Renal cortical epithelial cell (primary cell): ENCODE measurements around a stretch of chr6.

- RRBS: 0% methylated on average over 7 of the region's 26 CpGs
These were observed 759 bp downstream of the QKI start for GRCh38 chr6:163415380-163415574.

DNA sequence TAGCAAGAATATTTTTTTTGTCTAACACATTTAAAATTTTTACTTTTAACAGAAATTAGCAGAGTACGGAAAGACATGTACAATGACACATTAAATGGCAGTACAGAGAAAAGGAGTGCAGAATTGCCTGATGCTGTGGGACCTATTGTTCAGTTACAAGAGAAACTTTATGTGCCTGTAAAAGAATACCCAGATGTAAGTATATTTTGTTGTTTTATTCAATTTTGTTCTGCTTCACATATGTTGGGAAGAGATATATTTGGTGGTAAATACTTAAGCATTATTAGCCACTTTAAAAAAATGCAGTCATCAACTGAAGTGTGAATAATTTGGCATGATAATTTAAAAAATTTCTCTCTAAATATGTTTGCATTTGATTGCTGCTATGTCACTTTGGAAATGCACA is 40.7 kb downstream of the QKI start:
- RRBS: no CpG with 5 or more reads among the region's 1 CpG

- RRBS: no CpG with 5 or more reads among the region's 6 CpGs
These were observed 45.7 kb downstream of the QKI start for GRCh38 chr6:163460029-163460767.

DNA sequence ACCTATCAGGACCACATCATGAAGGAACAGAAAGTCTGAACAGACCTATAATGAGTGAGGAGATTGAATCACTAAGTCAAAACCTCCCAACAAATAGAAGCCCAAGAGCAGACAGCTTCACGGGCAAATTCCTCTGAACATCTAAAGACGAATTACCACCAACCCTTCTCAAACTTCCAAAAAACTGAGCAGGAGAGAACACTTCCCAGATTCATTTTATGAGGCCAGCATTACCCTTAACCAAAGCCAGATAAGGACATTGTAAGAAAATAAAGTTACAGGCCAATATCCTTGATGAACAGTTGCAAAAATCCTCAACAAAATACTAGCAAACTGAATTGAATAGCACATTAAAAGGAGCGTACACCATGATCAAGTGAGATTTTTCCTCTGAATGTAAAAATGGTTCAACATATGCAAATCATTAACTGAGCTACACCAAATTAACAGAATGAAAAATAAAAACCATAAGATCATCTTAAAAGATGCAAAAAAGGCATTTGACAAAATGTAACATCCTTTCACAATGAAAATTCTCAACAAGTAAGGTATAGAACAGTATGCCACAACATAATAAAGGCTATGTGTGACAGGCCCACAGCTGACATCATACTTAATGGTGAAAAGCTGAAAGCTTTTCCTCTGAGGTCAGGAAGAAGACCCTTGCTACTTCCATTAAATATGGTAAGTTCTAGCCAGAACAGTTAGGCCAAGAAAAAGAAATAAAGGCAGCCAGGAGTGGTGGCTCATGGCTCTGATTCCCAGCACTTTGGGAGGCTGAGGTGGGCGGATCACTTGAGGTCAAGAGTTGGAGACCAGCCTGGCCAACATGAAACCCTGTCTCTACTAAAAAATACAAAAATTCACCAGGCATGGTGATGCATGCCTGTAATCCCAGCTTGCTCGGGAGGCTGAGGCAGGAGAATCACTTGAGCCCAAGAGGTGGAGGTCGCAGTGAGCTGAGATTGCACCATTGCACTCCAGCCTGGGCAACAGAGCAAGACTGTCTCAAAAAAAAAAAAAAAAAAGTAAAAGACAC is 50.4 kb downstream of the QKI start:
- RRBS: no CpG with 5 or more reads among the region's 6 CpGs

GRCh38 chr6:163465665-163466096 is 51.2 kb downstream of the QKI start:
- RRBS: no CpG with 5 or more reads among the region's 5 CpGs

DNA sequence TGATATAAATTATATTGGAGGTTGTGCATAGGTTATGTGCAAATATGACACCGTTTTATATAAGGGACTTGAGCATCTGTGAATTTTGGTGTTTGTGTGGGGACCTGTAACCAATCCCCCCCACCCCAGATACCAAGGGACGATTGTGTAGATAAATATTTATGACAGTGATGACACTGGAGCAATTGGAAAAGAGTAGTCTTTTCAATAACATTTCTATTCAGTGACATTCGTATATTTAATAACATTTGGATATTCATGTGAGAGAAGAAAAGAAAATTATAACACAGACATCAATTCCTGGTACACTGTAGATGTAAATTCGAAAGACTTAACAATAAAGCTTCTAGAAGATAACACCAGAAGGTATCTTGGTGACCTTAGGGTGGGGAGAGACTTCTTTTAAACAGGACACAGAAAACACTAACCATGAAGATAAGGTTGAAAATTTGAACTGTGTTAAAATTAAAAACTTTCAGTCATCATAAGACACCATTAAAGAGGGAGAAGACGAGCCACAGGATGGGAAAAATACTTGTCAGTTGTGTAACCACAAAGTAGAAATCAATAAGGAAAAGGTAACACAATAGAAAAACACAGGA is 61.0 kb downstream of the QKI start:
- RRBS: no CpG with 5 or more reads among the region's 5 CpGs

- RRBS: no CpG with 5 or more reads among the region's 4 CpGs
These were observed 80.9 kb downstream of the QKI start for GRCh38 chr6:163495277-163495882.

- RRBS: no CpG with 5 or more reads among the region's 5 CpGs
These were observed 158.1 kb downstream of the QKI start for GRCh38 chr6:163572329-163573228.

- RRBS: no CpG with 5 or more reads among the region's 6 CpGs
These were observed 253.2 kb downstream of the QKI start for GRCh38 chr6:163667697-163668132.

DNA sequence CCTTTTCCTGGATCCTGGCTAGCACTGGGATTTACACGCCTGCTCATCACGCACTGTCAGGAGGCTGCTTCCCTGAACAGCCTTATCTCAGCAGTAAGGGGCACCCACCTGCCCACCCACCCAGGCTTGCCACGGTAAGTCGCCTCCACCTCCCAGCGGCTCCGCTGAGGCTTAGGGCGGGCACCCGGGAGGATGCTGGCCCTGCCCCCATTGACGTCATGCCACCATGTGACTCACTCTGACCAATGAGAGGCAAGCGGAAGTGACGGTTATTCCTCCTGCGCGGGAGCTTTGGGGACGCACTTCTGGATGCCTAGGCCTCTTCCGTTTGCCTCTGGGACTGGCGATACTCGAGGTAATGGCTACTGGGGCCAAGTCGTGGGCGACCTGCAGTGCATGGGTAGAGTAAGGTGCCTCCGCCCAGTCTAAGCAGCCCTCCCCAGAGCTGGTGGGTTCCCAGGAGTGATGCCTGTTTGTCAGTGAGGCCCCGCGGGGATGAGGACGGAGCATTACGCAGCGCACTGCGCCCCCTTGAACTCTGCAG is 256.9 kb downstream of the QKI start:
- RRBS: no CpG with 5 or more reads among the region's 26 CpGs

- RRBS: no CpG with 5 or more reads among the region's 4 CpGs
These were observed 331.2 kb downstream of the QKI start for GRCh38 chr6:163745682-163746238.

DNA sequence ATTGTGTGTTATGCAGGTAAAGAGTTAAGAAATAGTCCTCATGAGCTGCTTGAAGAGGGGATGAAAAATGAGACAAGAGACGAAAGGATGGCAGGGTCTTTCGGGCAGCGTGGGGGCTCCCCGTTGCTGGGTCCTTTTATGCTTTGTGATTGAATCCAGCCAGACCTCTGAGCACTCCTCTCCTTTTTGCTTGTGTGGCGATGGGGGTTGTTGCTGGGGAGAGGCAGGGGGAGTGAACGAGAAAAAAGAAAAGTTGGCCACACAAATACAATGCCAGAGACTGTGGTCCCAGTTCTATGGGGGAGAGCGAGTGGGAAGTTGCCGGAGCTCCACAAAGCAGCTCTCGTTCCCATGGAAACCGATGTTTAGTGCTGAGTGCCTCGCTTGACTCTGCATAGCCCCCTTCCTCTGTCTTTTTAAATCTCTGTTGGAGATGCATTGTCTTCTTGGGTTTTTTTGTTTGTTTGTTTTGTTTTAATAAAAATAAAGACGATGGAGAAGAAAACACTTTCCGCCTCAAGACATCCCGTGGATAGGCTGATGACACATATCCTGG is 529.1 kb downstream of the QKI start:
- RRBS: no CpG with 5 or more reads among the region's 14 CpGs

DNA sequence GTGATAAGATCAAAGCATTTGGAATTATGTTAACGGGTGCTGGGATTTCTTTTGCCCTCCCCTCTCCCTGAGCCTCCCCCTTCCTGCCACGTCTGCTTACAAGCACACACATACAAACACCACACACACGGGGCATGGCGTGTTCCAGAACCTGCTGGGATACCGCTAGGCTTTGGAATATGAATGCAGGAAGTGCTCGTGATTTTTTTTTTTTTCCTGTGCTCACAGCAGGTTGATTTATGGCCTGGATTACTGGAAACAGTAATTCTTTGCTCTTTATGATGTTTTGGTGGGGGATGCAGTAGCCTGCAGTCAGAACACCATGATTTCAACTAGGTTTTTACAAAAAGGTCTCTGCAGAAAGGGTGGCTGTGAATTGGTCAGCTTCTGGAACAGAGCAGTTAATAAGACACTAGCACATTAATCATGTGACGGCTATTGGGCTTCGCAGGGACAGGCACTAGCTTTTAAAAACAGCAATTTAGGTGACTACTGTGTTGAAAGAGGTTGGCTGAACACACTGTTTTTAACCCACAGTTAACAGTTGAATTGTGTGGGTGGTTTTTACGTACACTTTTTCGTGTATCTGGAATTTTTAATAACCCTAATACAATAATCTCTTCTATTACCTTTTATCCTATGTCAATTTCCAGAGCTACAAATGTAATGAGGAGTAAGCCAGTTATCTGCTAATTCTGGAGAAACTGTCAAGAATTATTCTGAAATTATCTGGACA is 551.5 kb downstream of the QKI start:
- RRBS: no CpG with 5 or more reads among the region's 10 CpGs

- RRBS: 2% methylated on average over 31 of the region's 61 CpGs
These were observed 2.8 kb downstream of the PDE10A start for GRCh38 chr6:165660079-165660850.

GRCh38 chr6:165752860-165753125 is 89.8 kb upstream of the PDE10A start:
- RRBS: no CpG with 5 or more reads among the region's 7 CpGs

DNA sequence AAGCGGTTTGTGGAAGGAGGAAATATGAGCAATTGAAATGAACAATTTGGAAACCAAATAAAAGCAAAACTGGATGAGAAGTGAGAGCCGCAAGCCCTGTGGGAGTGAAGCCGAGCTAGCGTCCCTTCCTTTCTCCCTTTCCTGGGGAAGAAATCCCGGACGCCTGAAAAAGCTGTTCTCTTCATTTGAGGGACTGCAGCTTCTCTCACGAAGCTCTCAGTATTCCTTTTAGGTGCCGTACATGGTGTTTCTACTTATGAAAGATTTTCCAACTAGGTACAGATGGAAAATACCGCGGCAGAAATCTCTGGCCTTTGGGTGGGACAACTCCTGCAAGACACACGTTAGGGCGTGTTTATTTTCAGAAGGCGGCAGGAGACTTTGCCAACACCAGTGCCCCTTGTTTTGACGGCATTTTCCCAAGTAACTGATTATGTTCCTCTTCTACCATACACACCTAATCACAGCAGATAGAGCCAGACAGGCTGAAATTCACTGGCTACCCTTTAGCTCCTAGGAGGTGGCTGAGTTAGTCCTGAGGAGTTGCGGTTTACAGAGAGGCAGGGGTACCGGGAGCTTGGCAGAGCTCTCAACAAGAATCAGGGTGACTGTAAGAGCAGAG is 183.7 kb upstream of the PDE10A start:
- RRBS: no CpG with 5 or more reads among the region's 16 CpGs

- RRBS: no CpG with 5 or more reads among the region's 5 CpGs
These were observed 24.4 kb upstream of the MPC1 start for GRCh38 chr6:166407132-166407485.

DNA sequence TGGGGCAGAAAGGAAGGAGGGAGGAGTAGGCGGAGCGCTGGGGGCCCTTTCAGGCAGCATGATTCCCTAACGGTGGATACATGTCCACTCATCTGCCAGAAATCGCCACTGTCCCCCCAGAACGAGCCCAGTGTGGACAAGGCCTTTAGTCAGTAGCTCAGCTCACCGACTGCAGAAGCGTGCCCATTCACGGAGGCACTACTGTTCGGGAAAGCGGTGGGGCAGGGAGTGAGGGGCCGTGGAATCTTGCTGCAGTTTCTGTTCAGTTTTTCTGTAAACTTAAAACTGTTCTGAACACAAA is 87.8 kb upstream of the MPC1 start:
- RRBS: no CpG with 5 or more reads among the region's 11 CpGs

- RRBS: 66% methylated on average over 4 of the region's 15 CpGs
These were observed 98.5 kb downstream of the RAMACL start for GRCh38 chr6:166487981-166488428.

- RRBS: 90% methylated on average over 3 of the region's 23 CpGs
These were observed 91.4 kb downstream of the RAMACL start for GRCh38 chr6:166494938-166495650.